Glomerular endothelial cell (primary cell): ENCODE data around the genes THOC5, LIF, CASTOR1 and PES1.

DNA sequence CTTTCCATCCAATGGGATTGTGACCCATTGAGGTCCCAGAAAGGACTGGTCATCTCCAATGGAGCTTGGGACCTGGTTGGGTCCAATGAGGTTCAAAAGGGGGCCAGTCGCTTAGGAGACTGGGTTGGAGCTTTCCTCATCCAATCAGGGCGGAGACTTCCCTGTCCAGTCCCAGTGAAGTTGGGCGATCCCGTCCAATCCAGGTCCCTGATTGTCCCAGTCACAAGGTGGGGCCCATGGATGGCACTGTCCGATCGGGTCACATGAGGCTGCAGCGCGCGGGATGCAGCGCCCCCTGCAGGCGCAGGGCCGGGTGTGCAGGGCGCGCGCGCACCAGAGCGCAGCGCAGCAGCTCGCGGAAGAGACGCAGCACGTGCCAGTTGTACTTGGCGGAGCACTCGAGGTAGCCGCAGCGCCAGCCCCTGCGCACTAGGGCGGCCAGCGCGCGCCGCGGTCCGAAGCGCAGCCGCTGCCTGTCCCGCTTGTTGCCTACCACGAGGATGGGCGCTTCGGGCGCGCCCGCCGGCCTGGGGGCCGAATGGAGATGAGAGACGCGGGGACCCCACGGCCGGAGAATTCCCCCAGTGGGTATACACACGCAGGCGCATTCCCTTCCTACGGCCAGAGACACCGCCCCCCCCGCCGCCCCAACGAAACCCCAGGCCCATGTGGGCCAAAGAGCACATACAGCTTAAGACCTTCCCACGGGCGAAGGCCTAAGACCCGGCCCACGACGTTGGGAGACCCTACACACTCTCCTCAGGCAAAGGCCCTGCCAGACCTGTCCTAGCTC, 2.3 kb downstream of the RASL10A start:
- RAMPAGE, long total RNA = no peak

DNA sequence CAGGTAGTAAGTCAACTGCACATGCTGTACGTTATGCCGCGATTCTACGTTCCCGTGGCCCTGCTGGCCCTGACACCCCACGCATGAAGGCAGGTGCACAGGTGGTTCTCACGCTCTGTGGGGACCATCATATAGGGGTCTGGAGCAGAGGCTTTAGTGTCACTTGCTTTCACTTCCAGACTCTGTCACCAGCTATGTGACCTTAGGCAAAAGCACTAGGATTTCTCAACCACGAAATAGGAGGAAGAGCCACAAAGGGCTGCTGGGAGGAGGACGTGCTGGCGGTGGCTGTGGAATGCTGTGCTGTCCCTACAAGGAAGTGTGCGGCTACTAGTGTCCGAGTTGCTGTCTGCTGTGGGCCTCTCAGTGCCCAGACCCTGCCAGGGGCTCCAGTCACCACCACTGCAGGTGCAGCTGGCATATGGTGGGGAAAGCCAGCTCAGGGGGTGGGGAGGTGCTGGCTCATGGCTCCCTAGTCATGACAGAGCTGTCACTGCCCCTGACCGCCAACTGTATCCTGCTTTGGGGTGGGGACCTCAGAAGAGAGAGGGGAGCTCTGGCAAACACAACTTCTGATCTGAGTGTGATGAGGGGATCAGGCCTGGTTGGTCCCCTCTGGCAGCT, 21.6 kb upstream of the RASL10A start:
- RAMPAGE, long total RNA = no peak

- RAMPAGE, long total RNA = no peak
These were observed 5.8 kb downstream of the AP1B1 start for GRCh38 chr22:29382439-29383112.

DNA sequence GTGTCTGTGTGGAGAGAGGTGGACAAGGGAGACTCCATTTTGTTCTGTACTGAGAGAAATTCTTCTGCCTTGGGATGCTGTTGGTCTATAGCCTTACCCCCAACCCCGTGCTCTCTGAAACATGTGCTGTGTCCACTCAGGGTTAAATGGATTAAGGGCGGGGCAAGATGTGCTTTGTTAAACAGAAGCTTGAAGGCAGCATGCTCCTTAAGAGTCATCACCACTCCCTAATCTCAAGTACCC, 794 bp downstream of the THOC5 start:
- RAMPAGE, long total RNA = no peak

DNA sequence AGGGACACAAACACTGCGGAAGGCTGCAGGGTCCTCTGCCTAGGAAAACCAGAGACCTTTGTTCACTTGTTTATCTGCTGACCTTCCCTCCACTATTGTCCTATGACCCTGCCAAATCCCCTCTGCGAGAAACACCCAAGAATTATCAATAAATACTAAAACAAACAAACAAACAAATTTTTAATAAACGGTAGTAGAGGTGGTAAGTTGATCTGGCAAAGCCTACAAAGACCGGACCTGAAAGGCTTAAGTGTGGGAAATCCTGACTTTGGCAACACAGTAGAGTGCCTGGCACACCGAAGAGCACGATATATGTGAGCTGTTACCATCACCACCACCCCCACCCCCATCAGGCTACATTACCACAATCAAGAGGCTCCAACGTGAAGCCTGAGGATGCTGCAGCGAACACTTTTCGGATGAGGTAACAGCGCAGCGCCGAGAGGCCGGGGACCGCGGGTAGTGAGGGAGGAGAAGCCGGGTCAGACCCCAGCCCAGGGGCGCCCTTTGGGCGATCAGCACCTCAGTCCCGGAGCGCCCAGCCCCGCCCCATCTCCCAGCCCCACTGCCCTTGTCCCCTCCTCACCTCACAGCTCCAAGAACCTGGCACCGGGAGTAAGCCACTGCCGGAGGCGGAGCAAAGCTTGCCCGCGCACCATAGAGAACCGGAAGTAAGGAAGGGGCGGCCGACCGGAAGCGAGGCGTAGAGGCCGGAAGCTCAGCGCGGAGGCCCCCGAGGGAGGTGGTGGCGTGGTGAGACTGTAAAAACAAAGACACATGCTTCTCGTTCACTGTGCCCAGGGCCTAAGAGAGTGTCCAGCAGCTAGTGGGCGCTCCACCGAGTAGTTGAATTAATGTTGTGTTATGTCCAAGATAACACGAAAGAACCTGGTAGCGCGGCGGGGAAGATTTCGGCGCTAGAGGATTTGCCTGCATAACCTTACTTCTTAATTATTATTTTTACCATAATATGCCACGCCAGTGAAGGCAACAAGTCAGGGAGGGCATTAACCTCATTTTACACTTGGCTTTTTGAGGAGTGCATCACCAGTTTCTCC, at the start of gene THOC5:
Gene THOC5 (minus strand): TSS at position 673 of the 1,058 bp plus-strand sequence.
- RAMPAGE, long total RNA = start-site peak on the minus strand centred at position 604 of the sequence, 158 bp wide, 747 and 468 reads in 2 replicates

- RAMPAGE, long total RNA = no peak
These were observed 1.0 kb downstream of the NIPSNAP1 start for GRCh38 chr22:29579963-29580187.

DNA sequence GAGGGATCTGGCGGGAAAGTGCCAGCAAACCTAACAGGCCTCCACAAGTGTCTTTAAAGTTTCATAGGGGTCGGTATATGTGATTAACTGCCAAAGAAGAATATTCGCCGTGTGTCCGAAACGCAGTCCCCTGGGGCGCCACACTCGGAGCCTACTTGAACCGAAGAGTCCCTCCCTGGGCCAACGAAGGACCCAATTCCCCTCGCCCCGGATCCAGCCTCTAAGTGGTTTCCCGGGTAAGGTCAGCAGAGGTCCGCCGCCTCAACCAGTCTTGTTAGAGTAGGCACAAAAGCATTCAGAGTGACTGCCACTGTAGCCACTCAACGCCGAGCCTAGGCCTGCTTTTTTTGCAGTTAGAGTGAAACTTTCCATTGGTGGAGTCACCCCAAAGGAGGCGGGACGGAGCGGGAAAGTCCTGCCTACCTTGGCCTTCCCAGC, 401 bp upstream of the NF2 start:
- RAMPAGE, long total RNA = no peak

- RAMPAGE, long total RNA = no peak
These were observed 24.7 kb upstream of the CABP7 start for GRCh38 chr22:29695096-29695574.

DNA sequence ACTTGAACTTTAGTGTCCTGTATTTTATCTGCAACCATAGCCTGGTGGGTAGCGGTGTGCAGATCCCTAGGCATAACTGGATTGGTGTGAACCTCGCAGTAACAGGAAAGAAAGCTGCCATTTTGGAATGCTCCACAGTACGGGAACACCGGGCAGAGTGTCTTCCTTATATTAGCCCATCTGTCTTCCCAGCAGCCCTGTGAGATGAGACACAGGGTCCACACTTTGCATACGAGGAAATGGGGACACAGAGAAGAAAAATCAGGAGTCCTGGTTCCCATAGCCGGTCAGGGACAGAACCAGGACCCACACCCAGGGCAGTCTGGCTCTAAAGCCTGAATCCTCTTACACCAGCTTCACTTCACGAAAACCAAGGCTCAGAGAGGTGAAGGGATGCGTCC, 15.5 kb downstream of the LIF start:
- RAMPAGE, long total RNA = no peak

GRCh38 chr22:30246322-30246981, at the start of gene LIF:
TSS of gene LIF (minus strand) at chr22:30246759.
- RAMPAGE, long total RNA = start-site peak on the minus strand at chr22:30246743-30246809, 13 and 30 reads in 2 replicates

DNA sequence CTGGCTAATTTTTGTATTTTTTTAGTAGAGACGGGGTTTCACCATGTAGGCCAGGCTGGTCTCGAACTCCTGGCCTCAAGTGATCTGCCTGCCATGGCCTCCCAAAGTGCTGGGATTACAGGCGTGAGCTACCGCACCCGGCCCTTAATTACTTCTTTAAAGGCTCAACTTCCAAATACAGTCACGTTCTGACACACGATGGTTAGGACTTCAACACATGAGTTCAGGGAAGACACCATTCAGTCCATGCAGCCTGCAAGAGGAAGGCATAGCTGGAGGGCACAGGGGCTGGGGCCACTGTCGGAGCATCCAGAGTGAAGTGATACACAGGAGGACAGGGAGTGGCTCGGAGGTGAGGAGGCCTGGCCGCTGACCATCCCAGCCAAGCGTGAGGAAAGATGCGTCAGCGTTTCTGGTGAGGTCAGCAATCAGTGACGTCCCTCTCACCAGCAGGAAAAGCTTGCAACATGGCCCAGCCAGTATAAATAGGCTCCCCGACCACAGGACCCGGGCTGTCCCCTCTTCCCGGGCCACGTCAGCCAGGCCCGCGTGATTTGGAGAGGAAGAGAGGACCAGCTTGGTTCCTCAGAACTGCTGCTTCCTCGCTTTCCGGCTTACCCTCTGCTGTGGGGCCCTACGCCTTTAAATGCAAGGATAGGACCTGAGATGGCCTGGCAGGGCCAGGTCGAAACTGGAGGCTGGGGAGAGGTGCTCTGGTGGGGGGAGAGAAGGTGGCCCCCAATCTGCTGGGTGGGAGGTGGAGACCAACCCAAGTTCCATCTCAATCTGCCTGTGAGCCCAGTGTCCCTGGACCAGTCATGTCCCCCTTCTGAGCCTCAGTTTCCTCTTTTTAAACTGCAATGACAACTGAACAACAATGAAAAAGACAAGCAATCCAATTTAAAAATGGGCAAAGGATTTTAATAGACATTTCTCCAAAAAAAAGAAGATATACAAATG, 4.2 kb upstream of the OSM start:
- RAMPAGE, long total RNA = no peak

DNA sequence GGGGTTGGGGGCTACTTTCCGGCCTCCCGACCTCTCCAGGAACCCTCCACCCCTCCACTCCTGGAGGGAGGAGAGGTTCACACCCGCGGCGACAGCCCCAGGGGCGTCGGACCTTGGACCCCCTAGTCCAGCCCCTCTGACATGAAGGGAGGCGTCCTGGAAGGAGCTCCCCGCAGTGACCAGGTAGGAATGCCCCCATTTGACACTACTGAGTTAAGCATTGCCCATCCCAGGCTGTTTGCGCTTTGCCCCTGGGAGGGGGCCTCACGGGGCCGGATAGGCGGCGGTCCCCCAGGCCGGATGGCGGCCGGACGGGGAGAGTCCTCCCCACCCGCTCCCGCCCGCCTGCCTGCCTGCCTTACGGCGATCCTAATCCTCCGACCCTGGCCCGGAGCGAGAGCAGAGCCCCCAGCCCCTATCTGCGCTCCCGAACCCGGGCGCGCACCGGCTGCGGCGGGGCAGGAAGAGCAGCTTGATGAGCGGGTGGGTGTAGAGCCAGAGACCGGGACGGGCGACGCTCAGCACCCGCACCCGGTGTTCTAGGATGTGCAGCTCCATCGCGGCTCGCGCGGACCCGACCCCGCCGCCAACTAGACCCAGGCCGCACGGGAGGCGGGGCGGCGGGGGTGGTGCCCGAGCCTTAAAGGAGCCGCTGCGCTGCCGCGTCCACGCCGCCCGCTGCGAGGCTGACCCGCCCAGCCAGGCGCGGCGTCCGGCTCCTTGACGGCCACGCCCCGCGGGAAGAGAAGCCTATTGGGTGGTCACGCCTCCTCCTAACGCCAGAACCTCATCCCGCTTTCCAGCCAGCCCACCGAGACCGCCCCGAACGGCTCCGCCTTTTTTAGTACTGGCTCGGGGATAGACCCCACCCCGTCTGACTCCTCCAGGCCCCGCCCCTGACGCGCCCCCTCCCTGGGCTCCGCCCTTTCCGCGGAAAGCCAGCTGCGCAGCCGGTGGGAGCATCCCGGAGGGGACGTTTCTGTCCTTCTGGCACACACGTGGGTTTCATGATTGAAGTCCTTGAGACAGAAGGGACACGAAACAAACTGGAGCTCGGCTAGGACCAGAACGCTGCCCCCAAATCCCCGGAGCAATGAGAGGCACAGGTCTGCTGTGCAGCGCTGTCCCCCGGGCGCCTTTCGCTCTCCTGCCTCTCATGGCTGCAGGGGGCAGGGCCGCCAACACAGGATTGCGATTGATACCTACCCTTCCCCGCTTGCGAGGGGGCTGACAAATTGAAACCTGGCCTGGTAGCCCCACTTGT, at the start of gene CASTOR1:
Gene CASTOR1 (minus strand): TSS at position 566 of the 1,264 bp plus-strand sequence.
- RAMPAGE, long total RNA = no peak

- RAMPAGE, long total RNA = no peak
These were observed 1.1 kb downstream of the TBC1D10A start for GRCh38 chr22:30325643-30326115.

GRCh38 chr22:30352303-30352790, 4.3 kb downstream of the SF3A1 start:
- RAMPAGE, long total RNA = no peak

GRCh38 chr22:30420359-30420964, 5.1 kb upstream of the MTFP1 start:
- RAMPAGE, long total RNA = no peak

GRCh38 chr22:30425966-30426845, 638 bp downstream of the MTFP1 start:
- RAMPAGE, long total RNA = no peak

DNA sequence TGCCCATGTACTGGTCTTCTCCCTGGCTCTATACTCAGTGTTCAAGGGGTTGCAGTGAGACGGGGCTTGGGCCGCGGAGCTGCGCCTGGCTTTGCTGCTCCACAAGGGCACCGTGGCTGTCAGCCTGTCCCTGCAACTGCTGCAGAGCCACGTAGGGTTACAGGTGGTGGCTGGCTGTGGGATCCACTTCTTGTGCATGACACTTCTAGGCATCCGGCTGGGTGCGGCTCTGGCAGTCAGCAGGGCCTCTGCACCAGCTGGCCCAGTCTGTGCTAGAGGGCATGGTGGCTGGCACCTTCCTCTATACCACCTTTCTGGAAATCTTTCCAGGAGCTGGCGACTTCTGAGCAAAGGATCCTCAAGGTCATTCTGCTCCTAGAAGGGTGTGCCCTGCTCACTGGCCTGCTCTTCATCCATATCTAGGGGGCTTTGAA, 14.3 kb downstream of the MTFP1 start:
- RAMPAGE, long total RNA = no peak

GRCh38 chr22:30444857-30445729, 19.5 kb downstream of the MTFP1 start:
- RAMPAGE, long total RNA = no peak

DNA sequence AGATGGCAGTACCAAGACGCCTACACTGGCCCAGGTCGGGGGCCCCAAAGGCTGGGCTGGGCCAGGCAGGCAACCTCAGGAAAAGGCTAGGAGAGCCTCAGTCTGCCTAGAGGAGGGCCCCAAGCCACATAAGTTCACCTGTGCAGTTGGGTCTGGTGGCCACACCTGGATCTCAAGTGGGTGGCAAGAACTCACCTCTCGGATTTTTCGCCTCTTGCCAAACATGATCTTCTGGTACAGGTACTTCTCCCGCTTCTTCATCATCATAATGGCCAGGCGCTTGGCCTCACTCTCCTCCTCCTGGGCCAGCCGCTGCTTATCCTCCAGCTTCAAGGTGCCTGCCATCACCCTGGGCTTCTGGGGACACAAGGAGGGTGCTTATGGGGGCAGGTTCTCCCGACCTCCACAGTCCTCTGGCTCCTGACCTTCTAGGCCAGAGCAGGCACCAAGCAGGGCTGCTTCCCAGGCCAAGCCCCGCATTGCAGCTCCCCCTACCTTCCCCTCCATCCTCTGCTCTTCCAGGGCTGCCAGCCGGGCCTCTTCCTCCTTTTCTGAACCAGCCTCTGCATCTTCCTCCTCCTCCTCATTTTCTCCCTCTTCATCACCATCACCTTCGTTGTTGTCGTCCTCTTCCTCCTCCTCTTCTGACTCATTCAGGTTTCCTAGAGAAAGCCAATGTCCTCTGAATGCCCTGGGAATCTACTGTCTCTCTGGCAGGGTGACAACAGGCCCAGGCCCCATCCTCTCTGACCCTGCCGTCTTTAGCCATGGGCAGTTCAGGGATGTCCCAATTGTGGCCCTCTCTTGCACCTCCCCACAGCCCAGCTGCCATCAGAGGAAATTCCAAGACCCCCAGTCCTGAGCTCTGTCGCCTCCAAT, 4.4 kb upstream of the GAL3ST1 start:
- RAMPAGE, long total RNA = no peak

DNA sequence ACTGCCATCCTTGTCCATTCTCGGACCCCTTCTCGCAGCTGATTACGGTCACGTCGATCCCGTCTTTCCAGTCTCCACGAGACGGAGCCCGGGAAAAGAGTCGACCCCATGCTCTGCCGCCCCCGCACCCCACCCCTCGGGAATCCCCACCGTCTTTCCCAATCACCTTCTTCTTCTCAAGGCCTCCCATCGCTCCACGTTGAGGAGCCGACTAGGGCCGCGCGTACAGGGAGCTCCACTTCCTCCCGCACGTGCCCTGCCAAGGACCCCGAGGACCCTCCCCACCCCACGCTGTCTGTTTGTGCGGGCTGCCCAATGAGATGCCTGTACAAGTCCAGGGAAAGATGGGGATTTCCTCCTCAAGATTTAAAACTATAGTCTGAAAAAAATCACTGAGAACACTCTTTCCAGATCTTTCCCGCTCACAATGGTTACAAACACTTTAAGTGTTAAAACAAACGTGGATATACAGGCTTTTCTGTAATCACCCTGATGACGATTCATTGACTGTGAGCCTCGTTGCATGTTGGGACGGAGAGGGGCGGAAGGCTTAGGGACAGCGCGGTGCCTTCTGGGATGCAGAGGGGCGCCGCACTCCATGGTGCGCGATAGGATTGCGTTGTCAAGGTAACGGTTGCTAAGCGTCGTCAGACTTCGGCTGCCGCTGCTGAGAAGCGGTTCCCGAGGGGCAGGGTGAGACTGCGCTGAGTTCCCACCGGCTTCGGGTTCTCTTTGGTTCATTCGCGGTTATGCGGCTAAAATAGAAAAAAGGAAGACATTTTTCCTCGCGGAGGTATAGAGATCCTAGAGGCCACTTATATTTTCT, at the start of gene PES1:
Gene PES1 (minus strand): TSS at position 267 of the 826 bp plus-strand sequence.
- RAMPAGE, long total RNA = start-site peak on the minus strand centred at position 236 of the sequence, 31 bp wide, 296 and 203 reads in 2 replicates